ENCODE measurements around the genes NCAM2 and LTN1.

GRCh38 chr21:20997815-20998719, at the start of gene NCAM2:
NCAM2 (plus strand) TSS chr21:20998409.
- PRO-cap: no peak

DNA sequence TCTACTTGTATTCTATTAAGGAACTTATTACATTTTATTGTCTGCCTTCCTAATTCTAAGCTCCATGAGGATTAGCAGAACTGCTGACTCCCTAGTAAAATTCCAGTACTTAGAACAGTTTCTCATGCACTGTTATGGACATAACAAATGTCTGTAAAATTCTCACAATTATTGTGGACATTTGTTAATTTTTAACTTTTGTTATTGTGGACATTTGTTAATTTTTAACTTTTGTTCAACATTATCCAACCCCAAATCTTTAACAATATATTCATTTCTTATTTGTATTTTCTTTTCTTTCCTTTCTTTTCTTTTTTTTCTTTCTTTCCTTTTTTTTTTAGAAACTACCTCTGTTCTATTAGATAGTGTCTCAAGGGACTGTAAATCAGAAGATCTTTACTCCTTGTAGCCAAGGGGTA, 1064.6 kb downstream of the NCAM2 start:
- PRO-cap: no peak

GRCh38 chr21:24734729-24734928, 872.7 kb downstream of the MRPL39 start:
- PRO-cap: no peak

GRCh38 chr21:25735492-25736108, 828 bp downstream of the GABPA start:
- PRO-cap: unidirectional peak, minus-strand start at chr21:25735908

DNA sequence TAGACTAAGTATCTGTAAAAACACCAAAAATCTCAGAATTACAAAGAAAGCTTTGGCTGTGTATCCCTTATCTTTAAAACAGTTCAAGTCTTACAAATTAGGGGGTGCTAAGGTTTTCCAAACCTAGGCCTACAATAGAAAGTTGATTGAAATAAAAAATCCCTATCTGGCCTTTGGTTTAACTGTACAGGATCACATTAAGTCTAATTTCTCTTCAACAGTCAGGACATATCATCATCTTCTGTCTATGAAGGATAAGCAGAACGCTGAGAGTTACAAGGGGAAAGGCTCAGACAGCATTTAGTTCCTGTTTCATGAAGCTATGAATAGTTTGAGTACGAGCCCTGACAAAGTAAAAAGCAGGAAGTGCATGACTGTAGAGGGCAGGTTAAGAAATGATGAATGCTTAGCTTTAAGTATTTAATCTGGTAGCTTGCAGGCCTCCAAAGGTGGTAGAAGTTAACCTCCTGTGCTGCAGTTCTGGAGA, 203.1 kb downstream of the APP start:
- PRO-cap: no peak

GRCh38 chr21:25982349-25982597, 188.3 kb downstream of the APP start:
- PRO-cap: no peak

DNA sequence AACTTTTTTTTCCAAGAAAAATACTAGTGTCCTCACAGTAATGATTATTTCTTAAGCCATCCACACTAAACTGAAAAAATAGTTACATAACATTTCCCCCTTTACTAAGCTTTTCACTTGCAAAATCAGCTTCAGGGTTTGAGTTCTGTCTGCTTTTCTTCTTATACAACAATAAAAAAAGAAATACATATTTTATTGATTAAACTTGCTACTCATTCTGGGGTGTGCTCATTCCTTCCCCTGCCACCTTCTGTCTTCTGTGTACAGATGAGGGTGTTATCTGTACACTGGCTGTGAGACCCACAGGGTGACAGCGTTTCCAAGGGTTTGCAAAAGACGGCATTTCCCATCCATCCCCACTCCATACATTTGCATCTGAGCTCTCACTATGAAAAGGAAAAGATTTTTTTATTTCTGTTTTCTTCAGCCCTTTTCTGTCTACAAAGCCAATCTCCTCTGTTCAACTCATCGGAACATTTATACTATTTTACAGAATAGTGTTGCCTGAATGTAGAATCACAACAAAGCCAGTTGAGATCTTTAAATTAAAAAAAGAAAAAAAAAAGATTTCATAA, 4.4 kb downstream of the APP start:
- PRO-cap: no peak

DNA sequence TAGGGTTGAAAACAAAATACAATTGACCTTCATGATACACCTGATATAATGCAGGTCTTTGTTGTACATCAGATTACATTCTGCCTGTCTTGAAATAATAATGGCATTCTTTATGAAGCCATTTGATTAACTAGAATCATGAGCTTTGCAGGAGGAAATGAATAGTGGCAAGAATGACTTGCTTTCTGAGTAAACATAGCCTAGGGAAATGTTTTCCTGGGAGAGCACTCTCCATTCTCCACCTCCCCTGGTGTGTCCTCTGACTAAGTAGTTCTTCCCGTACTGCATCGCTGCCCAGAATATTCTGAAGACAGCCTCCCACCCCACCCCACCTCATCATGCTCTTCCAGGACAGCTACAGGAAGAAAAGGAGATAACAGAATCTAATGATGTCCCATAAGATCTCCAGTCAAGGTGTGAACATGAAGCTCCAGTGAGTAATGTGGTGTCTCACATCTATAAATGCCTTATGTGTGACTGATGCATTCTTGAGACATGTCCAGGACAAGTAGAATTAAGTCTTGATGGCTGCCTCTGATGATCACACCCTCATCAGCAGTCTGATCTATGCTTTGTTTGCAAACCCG, 183.2 kb downstream of the CYYR1 start:
- PRO-cap: no peak

GRCh38 chr21:26840821-26841284, 4.4 kb downstream of the ADAMTS1 start:
- PRO-cap: no peak

GRCh38 chr21:26954618-26954926, 12.3 kb downstream of the ADAMTS5 start:
- PRO-cap: no peak

- PRO-cap: no peak
These were observed 720.4 kb downstream of the N6AMT1 start for GRCh38 chr21:28164523-28165444.

- PRO-cap: bidirectional peak, plus-strand start at chr21:28993103, minus-strand start at chr21:28992828
These were observed at the start of gene LTN1 for GRCh38 chr21:28992519-28993298. LTN1 (minus strand) TSS chr21:28992877.

- PRO-cap: no peak
These were observed 7.5 kb upstream of the LTN1 start for GRCh38 chr21:29000055-29000734.

- PRO-cap: no peak
These were observed 51.2 kb downstream of the MAP3K7CL start for GRCh38 chr21:29181713-29182061.

- PRO-cap: no peak
These were observed 60.6 kb downstream of the MAP3K7CL start for GRCh38 chr21:29190808-29191621.

GRCh38 chr21:29299277-29299880, 657 bp downstream of the BACH1 start:
- PRO-cap: bidirectional peak, plus-strand start at chr21:29299377, minus-strand start at chr21:29299237

DNA sequence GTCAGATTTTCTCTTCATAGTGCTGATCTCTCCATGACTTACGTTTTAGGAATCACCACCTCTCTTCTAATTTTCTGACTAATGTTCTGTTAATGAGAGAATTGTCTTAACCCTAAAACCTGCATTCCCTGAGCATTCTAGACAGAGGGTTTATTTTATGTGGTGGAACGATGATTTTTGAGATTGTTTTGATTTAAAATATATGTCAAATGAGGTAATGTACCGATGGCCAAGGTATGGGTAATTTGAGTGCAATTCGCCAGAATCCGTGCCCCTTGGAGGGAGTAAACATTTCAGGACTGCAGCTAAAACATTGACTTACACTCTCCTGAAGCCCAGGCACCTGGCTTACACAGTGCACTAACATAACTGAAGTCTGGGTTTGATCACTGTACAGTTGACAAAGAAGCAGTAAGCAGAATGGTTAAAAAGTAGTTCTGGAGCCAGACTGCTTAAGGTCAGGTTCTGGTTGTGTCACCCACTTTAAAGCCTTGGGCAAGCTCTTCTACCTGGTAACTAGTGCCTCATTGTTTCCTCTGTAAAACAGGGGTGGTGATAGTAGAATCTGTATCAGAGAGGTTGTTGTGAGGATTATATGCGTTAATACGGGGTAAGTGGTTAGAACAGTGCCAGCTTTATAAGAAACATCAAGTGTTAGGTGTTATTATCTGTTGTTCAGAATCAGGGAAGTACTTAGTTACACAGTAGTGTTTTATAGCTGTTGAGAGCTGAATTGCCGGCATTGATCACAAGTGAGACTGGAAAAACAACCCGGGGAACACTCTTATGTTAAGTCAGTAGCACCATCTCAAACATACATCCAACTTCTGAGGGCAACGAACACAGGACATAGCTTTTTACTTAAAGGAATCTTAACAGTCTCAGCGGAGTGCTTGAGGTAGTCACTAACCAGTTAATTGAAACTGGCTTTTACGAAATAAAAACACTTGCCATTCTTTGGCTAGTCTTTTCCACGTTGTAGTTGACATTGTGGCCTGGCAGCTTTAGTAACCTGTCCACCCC, 3.6 kb downstream of the BACH1 start:
- PRO-cap: no peak

GRCh38 chr21:29307906-29308494, 9.3 kb downstream of the BACH1 start:
- PRO-cap: no peak

DNA sequence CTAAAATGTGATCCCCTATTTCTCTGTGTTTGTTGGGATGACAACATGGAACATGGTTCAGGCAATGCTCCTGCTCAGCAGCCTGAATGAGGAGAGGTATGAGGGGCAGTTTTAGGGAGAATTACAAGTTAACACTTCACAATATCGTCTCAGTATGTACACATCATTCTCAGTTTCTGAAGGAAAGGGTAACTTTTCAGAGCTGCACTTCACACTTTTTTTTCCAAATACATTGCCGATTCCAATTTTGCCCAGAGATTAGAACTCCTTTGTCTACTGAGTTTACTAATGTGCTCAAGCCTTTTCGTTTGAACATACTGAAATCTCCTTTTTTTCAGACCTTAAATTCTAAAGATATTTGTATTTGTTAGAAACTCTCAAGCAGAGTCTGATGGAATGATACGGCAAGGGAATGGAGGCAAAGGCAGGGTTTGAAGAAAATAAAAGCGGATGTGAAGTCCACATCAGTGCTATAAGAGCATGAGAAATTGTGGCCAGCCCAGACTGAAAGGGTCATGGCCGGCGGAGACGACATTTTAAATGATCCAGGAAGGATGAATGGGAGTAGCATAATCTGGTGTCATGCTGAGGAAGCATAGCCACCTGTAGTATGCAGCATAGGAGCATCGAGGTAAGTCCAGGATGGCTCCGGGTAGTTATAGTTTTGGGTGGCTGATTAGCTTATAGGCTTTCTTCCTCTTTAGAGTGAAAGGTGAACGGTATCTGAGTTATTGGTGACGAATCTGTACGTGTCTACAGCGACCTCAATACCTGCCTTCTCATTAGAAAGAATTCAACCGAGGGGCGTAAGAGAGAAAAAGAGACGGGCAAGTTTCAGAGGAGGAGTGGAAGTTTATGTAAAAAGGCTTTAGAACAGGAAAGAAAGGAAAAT, 129.1 kb downstream of the BACH1 start:
- PRO-cap: no peak

DNA sequence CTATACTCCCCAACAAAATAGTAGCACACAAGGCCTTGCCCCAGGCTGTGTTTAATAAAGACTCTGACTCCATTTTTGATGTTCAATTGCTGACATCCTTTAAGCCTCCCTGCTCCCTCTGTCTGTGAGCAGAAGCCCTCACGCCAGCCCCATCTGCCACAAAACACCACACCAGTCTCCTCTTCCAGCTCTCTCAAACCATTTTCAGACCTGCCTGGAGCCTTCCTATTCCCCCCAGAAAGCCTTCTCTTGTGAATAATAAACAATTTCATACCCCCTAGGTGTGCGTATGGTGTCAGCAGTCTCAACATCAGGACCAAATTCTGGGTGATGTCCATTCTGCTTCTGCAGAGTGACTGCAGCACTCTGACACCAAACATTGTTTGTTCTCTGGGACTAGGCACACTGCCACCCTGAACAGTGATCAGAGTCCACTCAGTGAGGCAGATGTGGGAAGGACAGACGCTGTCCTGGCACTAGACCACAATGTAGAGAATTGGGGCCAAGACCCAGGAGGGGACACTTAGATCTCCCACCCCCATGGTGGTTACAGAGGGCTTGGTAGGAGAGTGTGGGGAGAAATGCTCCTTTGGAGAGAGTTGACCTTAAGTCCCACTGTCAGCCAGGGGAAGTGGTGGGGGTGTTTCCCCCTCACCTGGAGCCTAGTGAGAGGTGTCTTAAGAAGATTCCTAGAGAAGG, 175.0 kb downstream of the BACH1 start:
- PRO-cap: no peak

Data from SP-49 (cell line).